Lower leg skin (tissue), 2 donors: ENCODE data around the gene CDON.

- PRO-cap: bidirectional peak, plus-strand start at chr11:126062962, minus-strand start at chr11:126062985; unidirectional peak, minus-strand start at chr11:126063043
- RAMPAGE, long total RNA, 2 experiments: start-site peak on the minus strand in 1 of 2 experiments, at chr11:126062584-126062858 at its widest, 7 reads per replicate
Measured at GRCh38 chr11:126061954-126063121, at the start of gene CDON. TSS of gene CDON (minus strand) at chr11:126062866.

DNA sequence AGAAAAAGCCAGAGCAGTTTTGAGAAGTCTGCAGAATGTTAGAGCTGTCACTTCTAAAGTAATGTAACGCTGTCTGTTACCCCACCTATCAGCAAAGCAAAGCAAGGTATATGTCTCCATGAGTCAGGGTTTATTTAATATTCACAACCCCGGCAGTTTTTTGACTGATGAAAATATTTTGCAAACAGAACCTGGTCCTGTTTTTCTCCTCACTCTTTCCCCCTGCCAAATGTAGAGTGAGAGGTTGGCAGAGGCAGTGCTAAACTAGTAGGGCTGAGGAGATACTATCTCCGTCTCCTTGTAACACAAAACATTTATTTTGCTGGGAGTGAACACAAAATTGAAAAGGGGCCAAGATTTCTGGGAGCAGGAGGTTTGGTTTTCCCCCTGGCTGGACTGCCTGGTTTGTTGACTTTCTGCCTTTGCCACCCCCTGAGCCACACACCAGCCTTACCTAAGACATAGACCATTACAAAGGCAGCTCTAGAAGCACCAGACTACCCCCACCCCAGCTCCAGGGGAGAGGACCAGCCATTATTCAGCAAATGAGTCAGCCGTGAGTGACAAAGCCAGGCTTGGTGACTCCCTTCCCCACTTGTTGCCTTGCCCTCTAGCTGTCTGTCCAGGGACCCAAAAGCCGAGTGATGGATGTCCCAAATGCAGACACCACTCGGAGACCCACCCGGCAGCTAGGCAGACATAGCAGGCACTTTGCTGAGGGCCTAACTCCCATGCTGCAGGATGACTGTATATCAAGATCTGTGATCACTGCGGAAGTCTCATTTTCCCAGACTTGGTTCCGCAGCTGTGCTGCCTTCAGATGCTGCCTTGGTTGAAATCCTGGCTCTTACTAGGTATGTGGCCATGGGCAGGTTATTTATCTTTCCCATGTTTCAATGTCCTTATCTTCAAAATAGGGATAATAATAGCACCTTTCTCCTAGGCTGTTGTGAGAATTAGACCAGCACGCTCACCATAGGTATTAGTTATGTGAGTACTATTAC lies 17.6 kb upstream of the CDON start:
- PRO-cap: no peak
- RAMPAGE, long total RNA, 2 experiments: no peak in any of the 2 experiments

DNA sequence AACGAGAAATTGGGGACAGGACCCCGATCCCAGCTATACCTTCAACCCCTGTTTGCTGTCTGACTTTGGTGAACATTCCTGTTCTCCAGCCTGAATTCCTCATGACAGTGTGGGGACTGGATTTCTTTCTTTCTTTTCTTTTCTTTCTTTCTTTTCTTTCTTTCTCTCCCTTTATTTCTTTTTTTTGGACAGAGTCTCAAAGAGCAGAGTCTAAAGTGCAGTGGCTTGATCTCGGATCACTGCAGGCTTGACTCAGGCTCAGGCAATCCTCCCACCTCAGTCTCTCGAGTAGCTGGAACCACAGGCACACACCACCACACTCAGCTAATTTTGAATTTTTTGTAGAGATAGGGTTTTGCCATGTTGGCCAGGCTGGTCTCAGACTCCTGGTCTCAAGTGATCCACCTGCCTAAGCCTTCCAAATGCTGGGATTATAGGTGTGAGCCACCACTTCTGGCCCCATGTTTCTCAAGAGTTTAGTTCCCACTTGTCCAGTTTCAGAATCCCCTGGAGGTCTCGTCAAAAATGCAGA lies 63.1 kb downstream of the RPUSD4 start:
- PRO-cap: no peak
- RAMPAGE, long total RNA, 2 experiments: no peak in any of the 2 experiments

DNA sequence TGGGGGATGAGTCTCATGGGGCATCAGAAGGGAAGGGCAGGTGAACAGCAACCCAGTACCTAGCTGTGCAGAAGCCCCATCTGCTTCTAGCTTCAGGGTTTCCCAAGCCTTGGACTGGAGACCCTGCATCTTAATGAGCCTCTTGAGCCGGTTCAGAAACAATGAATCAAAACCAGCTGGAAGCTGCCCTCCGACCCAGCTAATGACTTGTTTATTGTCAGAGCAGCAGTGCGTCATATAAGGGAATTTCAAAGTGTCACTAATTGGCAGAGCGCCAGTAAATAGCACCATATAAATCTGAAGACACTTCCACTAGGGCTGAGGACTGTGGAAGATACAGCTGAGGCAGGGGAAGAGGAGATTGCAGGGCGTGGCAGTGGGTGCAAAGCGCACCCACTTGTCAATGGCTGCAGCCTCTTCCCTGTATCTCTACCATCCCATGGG lies 57.4 kb downstream of the RPUSD4 start:
- PRO-cap: no peak
- RAMPAGE, long total RNA, 2 experiments: no peak in any of the 2 experiments

DNA sequence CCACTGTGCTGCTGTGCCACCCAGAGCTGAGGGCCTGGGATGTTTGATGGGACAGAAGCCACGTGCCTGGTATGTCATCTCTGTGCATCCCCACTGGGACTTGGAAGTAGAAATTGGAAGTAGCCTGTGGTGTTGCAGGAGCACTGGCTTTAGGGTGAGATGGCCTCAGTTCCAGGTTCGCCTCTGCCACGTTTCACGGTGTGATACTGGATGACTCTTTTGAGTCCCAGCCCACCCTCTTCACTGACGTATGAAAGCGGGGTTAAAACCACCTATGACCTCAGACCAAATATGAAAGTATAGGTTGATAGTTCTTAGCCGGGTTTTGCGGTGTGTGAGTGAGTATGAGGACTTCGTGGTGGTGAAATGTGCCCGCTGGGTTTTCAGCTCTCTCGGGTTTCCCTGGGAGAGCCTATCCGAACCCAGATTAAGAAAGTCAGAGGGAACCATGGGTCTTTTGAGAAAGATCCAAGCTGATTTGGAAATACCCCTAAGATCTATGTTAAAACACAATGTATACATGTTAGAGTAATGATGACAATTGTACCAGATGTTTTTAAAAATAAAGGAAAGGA lies 25.7 kb downstream of the DCPS start:
- PRO-cap: no peak
- RAMPAGE, long total RNA, 2 experiments: no peak in any of the 2 experiments

GRCh38 chr11:126365888-126366839 lies 10.7 kb downstream of the ST3GAL4 start:
- PRO-cap: no peak
- RAMPAGE, long total RNA, 2 experiments: no peak in any of the 2 experiments

- PRO-cap: bidirectional peak, plus-strand start at chr11:126416770, minus-strand start at chr11:126416627
- RAMPAGE, long total RNA, 2 experiments: no peak in any of the 2 experiments
Measured at GRCh38 chr11:126416409-126417465, 61.3 kb downstream of the ST3GAL4 start.

GRCh38 chr11:126423548-126424284 lies 68.2 kb downstream of the ST3GAL4 start:
- PRO-cap: no peak
- RAMPAGE, long total RNA, 2 experiments: no peak in any of the 2 experiments

GRCh38 chr11:127003060-127003558 lies 2.5 kb upstream of the KIRREL3 start:
- PRO-cap: no peak
- RAMPAGE, long total RNA, 2 experiments: no peak in any of the 2 experiments

DNA sequence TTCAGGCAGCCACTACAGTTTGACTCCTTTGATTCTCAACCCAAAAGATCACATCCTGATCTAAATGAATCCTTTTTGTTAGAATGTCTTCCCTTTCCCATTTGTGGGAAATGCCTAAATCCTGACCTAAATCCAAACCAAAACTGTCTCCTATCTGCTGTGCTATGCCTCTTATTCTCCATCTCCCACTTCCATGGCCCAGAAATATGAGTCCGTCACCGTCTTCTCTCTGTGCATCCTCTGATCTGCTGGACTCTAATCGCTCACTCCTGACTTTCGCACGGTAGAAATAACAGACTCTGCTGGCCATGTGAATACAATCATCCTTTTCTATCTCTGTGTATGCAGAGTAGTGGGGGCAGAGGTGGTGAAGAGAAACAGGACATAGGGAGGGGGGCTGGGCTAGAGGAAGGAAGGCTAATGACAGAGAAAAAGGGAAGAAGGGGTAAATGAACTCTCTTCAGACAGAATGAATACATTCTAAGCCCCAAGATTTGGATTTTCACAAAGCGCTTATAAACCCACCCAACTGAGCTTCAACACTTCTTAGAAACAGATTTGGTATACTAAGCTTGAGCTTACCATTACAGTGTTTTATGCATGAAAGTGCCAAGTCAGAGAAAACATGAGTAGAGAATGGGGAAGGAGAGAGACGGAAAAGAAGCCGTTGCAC lies 324.9 kb downstream of the ETS1 start:
- PRO-cap: no peak
- RAMPAGE, long total RNA, 2 experiments: no peak in any of the 2 experiments

DNA sequence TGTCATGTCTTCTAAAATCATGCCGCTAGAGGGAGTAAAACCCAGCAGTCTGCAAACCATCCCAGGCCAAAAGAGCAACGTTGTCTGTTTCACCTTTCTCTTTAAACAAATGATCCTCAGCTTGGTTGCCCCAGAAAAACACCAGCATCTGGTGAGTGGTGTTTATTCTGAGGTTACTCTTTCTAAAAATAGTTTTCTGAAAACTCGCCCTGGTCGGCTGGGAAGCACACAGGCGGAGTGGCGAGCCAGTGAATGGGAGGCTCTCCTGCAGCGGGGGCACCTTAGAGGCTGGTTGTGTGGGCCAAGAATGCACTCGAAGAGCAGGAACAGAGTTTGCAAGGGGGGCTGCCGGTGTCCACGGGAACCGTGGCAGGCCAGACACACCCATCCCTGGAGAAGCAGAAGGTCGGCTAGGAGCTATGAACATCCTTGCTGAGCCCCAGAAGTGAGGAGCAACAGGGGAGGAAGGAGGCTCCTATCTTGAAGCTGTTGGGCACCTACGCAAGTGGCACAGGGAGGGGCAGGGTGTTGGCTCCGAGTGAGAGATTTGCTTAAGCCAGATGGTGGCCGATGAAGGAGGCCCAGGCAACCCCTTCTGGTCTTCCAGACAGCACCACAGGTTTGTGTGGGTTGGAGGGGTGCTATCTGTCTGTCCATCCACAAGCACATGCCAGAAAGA lies 297.0 kb downstream of the ETS1 start:
- PRO-cap: unidirectional peak, plus-strand start at position 559 of the sequence
- RAMPAGE, long total RNA, 2 experiments: no peak in any of the 2 experiments

GRCh38 chr11:128328740-128329721 lies 258.3 kb downstream of the ETS1 start:
- PRO-cap: no peak
- RAMPAGE, long total RNA, 2 experiments: no peak in any of the 2 experiments

DNA sequence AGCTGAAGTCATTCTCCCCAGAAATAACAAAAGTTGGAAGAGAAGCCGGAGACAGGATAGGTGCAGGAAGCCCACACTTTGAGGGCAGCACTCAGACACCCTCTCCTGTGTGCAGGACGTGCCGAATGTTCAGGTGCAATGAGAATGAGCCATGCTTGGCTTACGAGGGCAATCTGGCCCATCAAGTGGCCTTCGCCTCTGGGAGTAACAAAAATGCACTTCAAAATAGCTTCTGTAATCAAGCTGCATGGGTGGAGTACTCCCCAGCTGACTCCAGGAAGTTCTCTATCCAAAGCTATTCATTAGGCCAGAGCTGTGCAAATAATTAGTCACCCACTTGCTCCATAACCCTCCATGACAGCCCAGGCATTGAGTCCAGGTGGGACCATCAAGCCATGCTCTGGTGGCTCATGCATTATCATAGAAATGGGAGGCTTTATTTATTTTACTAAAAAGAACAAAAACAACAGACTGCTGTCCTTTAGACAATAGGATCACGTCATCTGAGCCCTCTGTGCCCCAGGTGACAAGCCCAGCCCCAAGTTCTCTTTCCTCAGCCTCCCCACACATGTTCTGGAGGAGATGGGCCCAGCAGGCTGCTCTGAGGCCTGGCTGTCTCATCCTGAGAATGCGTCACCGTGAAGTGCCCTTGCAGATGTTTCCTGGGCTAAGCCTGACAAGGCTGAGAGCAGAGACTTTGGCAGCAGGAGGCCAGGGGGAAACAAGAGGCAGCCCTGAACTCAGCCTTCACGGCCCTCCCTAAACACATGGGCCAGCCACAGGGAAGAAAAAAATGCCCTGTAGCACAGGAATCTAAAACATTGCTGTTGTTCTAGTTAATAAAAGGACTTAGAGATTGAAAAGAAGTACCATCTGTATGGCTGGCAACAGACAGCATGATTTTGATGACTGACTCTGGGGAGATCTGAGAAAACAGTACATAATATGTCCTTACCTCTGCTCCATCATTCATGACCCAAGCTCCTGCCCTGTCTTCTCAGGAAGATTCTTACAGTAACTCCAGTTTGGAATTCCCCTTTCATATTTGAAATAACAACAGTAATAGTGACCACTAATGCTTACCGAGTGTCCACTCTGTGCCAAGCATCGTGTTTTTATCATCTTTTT lies 244.6 kb downstream of the ETS1 start:
- PRO-cap: unidirectional peak, plus-strand start at position 569 of the sequence
- RAMPAGE, long total RNA, 2 experiments: no peak in any of the 2 experiments

GRCh38 chr11:128476537-128477303 lies 110.6 kb downstream of the ETS1 start:
- PRO-cap: unidirectional peak, plus-strand start at chr11:128477027
- RAMPAGE, long total RNA, 2 experiments: no peak in any of the 2 experiments

GRCh38 chr11:128489089-128489563 lies 98.2 kb downstream of the ETS1 start:
- PRO-cap: no peak
- RAMPAGE, long total RNA, 2 experiments: start-site peak on the minus strand in 1 of 2 experiments, at chr11:128489414-128489454 at its widest, 8 reads per replicate

GRCh38 chr11:128506265-128506869 lies 81.0 kb downstream of the ETS1 start:
- PRO-cap: no peak
- RAMPAGE, long total RNA, 2 experiments: no peak in any of the 2 experiments

DNA sequence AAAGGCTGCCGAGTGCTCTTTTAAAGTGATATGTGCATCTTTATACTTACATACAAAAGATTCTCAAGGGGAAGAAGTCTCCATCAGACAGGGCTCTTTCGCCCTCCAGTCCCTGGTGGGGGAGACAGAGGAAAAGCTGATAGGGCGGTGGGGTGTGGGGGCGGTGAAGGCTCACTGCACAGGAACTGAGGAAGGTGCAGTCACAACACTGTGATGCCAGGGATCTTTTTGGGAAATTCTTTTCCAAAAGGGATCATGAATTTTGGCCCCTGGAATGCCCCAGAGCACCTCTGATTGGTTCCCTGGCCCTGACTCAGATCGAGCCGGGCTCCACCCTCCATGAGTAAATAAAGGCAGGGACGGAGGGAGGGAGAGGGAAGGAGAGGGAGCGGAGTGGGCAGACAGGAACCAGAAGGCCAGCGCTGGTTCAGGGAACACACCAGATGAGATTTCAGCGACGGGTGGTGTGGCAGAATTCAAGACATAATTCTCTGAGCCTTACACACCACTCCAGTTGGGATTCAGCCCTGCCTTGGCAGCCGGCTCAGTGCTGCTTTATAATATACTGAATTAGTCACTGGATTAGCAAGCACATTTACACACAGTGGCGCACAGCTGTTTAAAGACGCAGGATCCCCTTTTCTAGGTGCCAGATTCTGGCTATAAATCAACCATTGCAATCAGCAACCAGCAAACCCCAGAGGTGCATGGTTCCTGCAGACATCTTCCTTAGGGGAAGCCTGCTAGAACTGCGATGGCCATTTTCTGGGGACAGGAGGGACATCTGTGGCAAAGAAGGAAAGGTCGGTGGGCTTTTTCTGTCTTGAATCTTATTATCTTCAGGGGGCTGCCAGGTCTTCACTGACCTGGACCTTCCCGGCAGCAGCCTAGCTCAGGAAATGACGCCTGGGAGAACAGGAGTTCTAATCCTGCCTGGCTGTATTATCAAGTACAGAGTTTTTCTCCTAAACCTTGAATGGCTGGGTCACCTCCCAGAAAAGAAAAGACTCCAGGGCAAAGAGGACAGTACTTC lies 80.1 kb downstream of the ETS1 start:
- PRO-cap: unidirectional peak, plus-strand start at position 378 of the sequence
- RAMPAGE, long total RNA, 2 experiments: no peak in any of the 2 experiments

- PRO-cap: no peak
- RAMPAGE, long total RNA, 2 experiments: no peak in any of the 2 experiments
Measured at GRCh38 chr11:128515739-128516257, 71.6 kb downstream of the ETS1 start.

GRCh38 chr11:128519051-128519805 lies 68.1 kb downstream of the ETS1 start:
- PRO-cap: no peak
- RAMPAGE, long total RNA, 2 experiments: no peak in any of the 2 experiments

- PRO-cap: no peak
- RAMPAGE, long total RNA, 2 experiments: no peak in any of the 2 experiments
Measured at GRCh38 chr11:128550813-128551388, 36.5 kb downstream of the ETS1 start.